Pericardium (tissue), 1 donor: ENCODE data around the genes NEPRO and ZNF80.

- RRBS = no CpG with 5 or more reads among the region's 1 CpG
Observed at GRCh38 chr3:113004152-113004637, 13.4 kb downstream of the GTPBP8 start.

GRCh38 chr3:113018853-113020040 is at the start of gene NEPRO:
TSS of gene NEPRO (minus strand) at chr3:113019671.
- RRBS = under 1% methylated on average over 21 of the region's 72 CpGs

DNA sequence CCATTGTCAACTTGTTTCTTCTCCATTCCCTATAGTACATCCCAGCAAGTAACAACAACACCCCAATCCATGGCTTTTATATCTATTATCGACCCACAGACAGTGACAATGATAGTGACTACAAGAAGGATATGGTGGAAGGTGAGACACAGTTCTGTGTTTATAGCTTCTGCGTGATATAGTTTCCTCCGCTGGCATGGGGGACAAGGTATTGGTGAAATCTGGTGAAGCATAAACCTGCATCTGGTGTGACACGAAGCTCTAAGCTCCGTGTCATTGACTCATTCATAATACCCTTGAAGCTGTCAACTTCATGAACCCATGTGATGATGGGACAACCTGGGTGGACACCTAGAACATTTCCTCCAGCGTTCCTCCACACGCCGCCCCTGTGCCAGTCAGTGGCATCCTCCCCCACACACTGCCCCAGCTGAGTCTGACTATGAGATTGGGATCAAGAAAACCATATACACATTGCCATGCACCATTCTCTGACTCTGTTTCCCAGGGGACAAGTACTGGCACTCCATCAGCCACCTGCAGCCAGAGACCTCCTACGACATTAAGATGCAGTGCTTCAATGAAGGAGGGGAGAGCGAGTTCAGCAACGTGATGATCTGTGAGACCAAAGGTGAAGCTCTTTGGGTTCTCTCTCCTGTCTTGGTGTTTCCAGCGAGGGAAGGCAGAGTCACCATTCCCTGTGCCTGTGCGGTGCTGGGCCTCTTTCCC is 69.3 kb downstream of the BOC start:
- RRBS = no CpG with 5 or more reads among the region's 13 CpGs

GRCh38 chr3:113625774-113626135 is 70.7 kb downstream of the USF3 start:
- RRBS = no CpG with 5 or more reads among the region's 11 CpGs

GRCh38 chr3:113660159-113661654 is 35.7 kb downstream of the USF3 start:
- RRBS = no CpG with 5 or more reads among the region's 12 CpGs

DNA sequence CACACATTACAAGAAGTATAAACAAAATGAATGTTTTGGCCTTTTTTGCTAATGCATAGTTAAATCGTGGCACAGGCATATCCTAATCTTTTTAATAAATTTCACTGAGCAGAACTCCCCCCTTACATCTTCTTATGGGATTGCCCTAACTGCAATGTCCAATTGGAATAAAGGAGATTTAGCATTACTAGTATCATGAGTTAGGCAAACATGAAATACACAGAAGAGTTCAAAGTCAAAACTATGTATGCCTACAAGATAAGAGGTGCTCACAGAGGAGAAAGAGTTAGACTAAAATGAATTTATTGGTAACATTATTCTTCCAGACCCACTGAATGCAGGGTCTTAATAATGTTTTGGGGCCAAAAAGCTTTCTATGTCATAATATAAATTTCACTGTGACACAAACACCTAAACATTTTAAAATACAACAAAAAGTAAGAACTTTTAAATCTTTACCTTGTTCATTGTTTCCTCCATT is 32.5 kb downstream of the USF3 start:
- RRBS = no CpG with 5 or more reads among the region's 1 CpG

DNA sequence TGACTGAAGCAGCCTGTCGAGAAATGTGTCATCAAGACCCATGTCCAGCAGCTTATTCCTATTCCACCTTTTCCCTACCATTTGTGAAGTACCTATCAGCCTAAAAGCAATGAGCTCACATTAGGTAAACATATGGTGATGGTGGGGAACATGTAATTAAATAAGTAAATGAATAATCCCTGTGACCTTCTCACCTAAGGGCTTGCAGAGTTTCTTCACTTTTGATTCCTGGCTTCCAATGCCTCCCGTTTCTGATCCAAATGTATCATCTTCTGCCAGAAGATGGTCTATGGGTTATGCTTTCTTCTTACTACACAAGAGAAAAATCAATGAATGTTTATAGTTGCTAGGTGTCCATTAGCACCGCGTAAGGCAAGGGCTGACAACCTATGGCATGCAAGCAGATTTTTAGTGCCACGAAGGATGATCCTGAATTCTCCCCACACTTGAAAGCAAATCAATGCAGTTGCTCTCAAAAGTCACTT is 19.3 kb downstream of the USF3 start:
- RRBS = no CpG with 5 or more reads among the region's 5 CpGs

GRCh38 chr3:114237483-114237828 is at the start of gene ZNF80:
TSS of gene ZNF80 (minus strand) at chr3:114237578.
- RRBS = no CpG with 5 or more reads among the region's 5 CpGs

DNA sequence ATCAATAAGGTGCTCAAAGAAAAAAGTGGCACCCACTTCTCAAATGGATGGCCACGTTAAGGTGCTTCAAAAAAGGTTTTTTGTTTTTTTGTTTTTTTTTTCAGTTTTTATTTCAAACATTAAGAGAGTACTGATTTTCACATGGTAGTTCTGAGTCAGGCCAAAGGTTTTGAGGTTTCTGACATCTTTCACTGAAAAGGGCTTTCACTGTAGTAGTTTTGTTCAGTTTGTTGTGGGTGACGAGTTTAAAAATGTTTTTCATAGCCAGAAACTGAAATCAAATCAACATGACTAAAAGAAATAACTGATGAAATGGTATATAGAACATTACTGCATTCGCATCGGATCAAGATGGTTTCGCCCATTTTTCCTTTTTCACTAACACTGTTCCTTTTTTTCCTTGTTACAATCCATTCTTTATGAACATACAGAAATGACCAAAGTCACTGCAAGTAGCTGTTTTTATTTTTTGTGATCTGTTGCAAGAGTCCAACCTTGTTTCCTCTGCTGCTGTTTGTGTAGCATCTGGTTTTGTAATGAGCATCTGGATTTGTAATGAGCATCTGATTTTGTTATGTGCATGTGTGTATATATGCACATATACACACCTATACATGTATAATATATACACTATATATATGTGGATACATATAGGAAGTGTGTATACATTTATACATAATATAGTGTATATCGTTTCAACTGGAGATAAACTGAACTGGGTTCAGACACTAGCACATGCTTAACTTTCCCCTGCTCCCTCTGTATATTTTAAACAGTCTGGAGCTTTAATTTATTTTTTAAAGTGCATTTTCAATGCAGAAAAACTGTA is 22.3 kb downstream of the TIGIT start:
- RRBS = no CpG with 5 or more reads among the region's 6 CpGs

DNA sequence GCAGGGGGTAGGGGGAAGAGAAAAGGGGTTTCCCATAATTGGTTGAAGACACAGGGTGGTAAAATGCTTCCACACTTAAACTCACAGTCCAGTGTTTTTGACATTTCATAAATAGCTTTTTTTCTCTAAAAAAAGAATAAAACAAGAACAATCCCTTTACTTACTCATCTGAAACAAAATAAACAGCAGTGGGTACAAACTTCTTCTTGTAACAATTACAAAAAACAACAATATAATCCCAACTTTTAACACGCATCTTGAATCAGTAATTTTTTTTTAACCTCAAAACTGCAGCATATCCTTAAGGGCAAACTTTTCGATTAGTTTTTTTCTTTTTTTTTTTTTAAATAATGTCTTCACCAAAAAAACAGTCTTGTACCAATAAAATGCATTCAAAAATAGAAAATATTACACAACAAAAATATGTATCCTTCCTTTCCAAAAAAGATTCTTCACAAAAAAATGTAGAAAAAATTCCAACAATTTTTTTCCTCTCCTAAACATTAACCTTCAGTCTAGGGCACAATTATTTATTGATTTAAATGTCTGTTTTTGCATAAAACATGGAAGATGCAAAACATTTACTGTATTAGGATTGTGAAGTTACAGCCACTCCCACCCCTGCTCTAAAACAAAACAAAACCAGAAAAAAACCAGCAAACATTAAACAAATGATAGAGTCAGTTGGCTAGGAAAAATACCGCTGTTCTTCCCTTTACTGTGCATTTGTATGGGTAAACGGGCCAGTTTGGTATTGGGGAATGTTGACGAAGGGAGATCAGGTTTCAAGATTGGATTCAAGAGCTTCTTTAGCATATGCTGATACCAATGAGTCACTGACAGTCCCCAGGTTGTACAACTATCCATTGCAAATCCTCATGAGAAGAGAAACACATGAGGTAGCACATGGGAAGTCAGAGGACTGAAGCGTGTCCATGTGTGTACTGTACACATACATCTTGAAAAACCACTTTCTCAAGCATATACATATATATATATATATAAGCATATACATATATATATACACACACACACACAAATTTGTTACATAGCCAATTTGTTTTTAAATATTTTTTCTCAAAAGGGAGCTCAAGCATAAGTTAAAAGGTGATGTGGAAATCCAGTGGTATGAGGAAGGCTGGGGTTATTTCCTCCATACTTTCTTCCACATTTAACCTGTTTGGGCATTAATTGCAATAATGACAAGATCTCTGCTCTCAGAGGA is 25.4 kb downstream of the TIGIT start:
- RRBS = no CpG with 5 or more reads among the region's 6 CpGs

DNA sequence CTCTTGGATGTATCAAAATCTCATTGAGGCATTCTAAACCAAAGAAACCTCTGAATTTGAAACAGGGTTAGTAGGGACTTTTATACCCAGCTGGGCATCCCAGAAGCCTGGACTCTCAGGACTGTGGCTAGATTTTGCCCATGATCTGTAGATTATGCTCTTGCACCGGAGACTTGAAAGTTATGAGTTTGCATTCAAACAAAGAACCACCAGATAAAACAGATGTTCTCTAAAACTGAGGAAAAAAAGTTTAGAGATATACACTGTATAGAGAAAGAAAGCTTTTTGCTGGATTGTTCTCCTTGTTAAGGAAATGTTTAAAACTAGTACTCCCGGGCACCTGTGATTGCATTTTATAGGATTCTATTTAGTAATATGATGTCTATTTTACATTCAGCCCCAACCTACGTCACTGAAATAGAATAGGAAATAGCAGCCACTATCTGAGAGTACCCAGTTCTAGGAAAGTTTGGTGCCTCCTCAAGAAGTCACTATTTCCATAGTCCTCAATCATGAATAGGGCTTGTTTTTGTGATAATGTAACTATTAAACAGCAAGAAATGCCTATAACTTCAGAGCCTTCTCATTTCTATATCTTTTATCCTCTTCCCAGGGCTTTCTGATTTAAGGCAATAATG is 38.4 kb downstream of the TIGIT start:
- RRBS = no CpG with 5 or more reads among the region's 3 CpGs

- RRBS = no CpG with 5 or more reads among the region's 9 CpGs
Observed at GRCh38 chr3:114449139-114449956, 155.5 kb downstream of the TIGIT start.

DNA sequence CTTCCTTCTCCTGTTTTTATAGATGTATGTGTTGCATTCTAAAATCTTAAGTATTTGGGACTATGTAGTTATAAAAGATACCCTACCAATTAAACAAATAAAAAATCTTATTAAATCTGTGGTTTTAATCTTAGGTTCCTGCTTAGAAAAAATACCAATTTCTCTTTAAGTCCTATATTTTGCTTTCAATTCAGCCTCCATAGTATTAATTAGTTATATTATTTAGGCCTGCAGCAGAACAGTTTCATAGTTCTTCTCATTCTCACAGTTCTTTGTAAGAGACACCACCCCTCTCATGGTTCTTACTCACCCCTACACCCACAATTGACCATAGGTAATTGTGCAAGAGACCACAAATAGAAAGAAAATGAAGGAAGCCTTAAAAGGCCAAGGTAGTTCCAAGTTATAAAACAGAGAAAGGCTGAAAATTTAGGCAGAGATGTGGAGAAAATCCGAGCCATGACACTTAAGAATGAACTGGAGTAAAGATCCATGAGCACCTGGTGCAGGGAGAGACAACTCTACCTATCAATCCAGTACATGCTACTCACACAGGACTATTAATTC is 415.3 kb downstream of the TIGIT start:
- RRBS = no CpG with 5 or more reads among the region's 1 CpG

DNA sequence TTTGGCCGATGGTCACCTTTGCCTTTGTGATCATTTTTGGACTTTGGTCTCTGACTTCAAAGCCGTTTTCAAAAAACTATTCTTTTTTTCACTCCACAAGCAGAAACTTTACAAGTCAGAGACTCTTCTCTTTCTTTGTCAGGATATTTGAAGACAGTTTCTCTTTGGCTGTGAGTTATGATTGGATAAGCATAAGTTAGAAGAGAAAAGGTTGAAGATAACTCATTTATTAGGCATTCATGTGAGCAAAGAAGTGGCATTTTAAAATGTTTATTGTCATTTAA is 83.3 kb downstream of the GAP43 start:
- RRBS = no CpG with 5 or more reads among the region's 2 CpGs

GRCh38 chr3:115792223-115793462 is 169.3 kb downstream of the GAP43 start:
- RRBS = no CpG with 5 or more reads among the region's 8 CpGs

DNA sequence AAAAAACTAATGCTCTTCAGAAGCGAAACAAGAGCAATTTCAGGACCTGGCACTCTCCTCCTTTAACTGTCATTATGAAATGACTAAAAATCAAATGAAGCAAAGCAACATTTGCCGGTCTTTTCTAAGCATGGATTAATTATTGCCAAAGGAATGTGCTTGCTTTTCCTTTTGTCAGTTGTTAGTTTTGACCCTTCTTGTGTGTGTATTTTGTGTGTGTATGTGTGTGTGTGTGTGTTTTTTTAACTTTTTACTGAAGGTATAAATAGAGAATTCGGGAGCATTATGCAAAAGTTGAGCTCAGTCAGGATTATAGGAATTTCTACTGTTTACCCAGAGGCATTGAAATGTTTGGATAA is 773.4 kb upstream of the LSAMP start:
- RRBS = no CpG with 5 or more reads among the region's 3 CpGs

GRCh38 chr3:118810594-118811047 is 224.0 kb downstream of the IGSF11 start:
- RRBS = no CpG with 5 or more reads among the region's 10 CpGs

GRCh38 chr3:119523462-119524251 is 25.3 kb downstream of the TIMMDC1 start:
- RRBS = no CpG with 5 or more reads among the region's 3 CpGs

DNA sequence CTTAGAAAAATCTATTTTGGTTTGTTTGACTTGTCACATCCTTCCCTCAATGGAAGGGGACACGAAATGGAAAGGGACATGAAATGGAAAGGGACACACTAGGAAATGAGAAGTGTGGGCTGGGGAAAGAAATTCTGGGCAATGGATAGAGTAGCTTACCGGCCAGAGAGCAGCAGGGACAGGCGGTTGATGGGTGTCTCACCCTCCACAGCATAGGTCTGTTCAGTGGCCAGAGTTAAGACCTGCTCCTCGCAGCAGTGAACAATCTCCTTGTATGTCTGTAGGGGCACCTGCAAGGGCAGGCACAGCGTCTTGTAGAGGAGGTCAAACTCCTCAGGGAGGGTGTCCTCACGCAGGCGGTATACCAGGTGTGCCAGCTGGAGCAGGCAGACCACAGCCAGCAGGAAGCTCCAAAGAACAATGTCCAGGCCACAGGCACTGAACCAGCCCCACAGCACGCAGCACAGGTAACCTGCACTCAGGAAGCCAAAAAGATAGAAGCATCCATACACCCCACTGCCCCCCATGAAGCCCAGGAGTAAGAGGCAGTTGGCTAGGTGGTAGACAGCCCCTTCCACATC is 525 bp downstream of the POPDC2 start:
- RRBS = no CpG with 5 or more reads among the region's 8 CpGs